A673 (cell line): ENCODE results near the gene PADI4.

- PRO-cap, result no peak
These were observed 24.6 kb downstream of the MFAP2 start for GRCh38 chr1:16955673-16956339.

DNA sequence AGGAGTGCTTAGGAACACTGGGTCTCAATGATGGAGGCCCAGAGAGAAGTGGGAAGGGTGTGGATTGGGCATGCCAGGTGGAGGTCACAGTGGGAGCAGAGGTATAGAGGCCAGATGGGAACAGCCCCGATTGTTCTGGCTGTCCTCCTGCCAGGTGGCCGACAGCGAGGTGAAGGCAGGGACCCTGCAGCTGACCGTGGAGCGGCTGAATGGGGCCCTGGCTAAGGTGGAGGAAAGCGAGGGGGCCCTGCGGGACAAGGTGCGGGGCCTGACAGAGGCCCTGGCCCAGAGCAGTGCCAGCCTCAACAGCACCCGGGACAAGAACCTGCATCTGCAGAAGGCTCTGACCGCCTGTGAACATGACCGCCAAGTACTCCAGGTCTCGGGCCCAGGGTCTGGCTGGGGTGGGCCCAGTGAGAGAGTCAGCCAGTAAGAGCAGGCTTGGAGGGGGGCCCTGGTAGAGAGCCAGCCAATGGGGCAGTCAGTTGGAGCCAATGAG lies 11.4 kb downstream of the MFAP2 start:
- PRO-cap, result no peak

GRCh38 chr1:16970021-16970853 lies 10.2 kb downstream of the MFAP2 start:
- PRO-cap, result no peak

- PRO-cap, result no peak
These were observed 1.2 kb downstream of the MFAP2 start for GRCh38 chr1:16979206-16979595.

DNA sequence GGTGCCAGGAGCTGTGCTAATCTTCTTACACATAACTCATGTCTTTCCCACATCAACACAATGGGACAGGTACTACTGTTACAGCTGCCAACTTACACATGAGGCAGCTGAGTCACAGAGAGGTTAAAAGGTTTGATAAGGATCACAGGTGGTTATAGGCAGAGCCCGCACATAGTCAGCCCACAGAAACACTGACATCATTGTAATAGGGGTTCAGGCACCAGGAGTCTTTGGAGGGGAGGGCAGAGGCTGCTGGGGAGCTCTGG lies 354 bp upstream of the PADI1 start:
- PRO-cap, result no peak

GRCh38 chr1:17216252-17216584 lies 11.3 kb downstream of the PADI1 start:
- PRO-cap, result no peak

DNA sequence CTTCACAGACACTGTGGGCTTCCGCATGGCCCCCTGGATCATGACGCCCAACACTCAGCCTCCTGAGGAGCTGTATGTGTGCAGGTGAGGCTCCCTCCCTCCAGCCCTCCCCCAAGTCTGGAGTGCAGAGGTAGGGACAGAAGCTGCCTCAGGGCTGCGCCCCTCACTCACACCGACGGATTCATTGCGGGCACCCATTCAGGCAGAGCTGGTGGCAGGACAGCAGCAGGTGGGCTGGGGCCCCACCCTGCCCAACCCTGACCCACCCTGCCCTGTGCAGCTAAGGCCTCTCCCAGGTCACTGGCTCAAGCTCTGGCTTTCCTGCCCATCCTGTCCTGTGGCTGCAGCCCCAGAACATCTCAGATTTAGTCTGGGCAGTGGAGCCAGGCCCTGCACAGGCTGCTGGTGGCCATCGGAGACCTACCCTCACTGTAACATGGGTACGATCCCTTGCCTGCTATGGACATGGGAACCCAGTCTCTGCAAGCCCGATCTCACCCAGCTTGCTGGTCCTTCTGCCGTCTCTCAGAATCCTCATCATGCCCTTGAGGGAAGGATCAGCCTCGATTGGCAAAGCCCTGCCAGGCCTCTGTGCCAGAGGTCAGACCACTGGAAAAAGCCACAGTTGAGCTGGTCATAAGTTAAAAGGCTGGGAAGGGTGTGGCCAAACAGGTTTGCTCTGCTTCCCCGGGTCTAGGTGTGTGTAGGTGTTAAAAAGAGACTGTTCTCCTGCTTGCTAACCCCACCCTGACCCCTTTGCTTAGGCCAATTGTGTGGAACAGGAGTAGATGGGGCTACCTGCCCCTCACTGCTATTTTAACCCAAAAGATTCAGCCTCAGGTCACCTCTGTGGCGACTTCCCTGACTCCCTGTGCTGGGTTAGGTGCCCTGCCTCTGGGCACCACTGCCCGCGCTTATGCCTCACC lies 19.7 kb upstream of the PADI3 start:
- PRO-cap, result no peak

DNA sequence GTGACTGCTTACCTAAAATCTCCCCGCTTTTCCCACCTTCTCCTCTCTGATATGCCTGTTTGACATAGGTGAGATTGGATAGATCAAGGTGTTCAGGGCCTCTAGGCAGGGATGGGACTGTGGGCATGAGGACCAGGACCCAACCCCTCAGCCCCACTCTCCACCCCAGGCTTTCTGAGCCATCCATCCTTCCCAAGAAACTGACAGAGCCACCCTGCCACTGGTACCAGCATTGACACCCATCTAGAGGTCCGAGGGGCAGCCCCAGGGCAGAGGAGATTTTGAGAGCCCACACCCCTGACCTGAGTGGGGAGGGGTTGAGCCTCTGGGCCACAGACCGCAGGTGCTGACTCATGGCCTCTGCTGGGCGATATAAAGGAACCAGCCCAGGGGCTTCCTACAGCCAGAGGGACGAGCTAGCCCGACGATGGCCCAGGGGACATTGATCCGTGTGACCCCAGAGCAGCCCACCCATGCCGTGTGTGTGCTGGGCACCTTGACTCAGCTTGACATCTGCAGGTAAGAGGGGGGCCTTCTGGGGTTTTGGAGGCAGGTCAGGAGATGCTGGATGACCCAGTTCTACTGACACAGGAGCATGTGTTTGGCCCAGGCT lies at the start of gene PADI4:
Gene PADI4 (plus strand): TSS at position 402 of the 613 bp plus-strand sequence.
- PRO-cap, result no peak

DNA sequence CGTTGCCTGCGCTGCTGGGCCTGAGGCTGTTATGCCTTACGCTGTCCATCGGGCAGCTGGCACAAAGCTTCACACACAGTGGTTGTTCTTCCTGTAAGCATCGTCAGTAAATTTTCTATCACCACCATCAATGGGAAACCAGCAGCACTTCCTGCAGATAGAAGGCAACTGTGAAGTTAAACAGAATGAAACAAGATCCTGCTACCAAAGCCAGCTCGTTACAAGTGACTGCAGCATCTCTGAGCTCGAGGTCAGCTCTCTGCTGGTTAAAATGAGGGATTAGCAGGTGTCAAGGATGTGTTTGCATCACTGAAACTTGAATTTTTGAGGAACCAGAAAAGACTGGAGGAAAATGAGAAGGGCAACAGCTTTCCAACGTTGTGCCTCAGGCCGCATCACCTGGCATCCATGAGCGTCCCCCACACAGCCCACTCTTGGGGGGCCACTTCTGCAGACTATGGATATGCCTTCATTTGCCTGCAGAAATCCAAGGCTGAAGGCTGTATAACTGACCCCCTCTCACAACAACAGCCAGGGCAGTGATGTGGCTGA lies 21.8 kb upstream of the PADI6 start:
- PRO-cap, result no peak

GRCh38 chr1:17407745-17408481 lies 31.6 kb downstream of the RCC2 start:
- PRO-cap, result no peak

- PRO-cap, result no peak
These were observed 27.4 kb downstream of the RCC2 start for GRCh38 chr1:17411915-17412677.

- PRO-cap, result no peak
These were observed 3.8 kb upstream of the RCC2 start for GRCh38 chr1:17443137-17443813.

- PRO-cap, result no peak
These were observed 1.2 kb upstream of the ARHGEF10L start for GRCh38 chr1:17537847-17539120.

- PRO-cap, result no peak
These were observed 36.6 kb downstream of the ARHGEF10L start for GRCh38 chr1:17576008-17576610.

GRCh38 chr1:17596218-17596735 lies 56.8 kb downstream of the ARHGEF10L start:
- PRO-cap, result no peak

- PRO-cap, result no peak
These were observed 83.3 kb downstream of the ARHGEF10L start for GRCh38 chr1:17622762-17623310.

DNA sequence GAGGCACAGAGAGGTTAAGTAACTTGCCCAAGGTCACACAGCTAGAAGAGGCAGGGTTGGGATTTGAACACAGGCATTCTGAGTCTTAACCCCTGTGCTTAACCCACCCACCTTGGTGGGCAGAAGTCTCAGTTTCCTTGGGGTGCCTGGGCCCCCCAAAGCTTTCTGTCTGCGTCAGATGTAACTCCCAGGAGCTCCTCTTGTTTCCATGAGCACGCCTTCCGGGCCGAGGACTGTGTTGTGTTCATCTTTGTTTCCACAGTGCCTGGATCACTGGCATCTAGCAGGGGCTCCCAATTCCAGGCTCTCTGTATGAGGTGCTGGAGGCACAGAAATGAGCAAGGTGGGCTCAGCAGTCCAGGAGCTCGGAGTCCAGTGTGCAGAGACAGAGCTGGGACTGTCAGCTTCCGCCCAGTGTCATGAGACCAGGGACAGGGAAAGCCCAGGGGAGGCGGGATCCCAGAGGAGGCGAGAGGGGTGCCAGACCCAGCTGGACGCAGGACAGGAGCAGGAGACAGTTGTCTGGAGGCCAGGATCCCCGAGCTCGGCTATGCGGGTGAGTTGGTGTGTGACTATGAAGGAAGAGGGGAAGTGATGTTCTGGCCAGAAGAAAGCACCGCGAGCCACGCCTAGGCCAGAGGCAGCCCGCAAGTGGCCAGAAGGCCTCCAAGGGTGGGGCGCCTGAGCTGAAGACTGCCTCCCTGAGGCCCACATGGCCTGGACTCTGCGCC lies 85.5 kb upstream of the ACTL8 start:
- PRO-cap, result no peak

DNA sequence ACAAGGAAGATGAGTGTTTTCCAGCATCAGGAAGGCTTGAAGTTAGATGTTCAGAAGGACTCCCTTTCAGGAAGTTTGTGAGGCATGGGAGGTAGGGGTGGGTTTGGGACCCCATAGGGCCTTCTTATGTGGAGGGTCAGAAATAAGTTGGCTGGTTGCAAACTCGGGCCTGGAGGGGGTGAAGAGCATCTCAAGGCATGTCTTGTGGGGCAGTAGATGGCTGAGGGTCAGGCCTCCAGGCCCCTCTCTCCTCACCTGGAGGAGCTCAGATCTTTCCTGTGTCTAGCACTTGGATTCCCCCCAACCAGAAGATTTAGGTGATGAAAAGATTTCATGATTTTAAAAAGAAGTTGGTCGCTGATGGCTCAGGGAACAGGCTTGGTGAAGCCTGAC lies 82.4 kb upstream of the ACTL8 start:
- PRO-cap, result no peak

DNA sequence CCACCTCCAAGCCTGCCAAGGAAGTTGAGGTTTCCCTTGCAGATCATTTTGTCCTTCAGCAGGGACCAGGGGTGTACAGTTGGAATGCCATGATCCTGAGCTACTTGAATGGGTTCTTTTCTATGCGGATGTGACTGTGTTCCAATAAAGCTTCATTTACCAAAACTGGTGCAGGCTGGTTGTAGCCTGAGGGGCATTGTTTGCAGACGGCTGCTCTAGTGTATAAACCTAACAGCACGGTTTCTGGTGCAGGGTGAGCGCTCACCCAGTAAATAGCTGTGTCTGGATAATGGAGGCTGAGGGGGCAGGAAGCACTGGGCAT lies 72.8 kb upstream of the ACTL8 start:
- PRO-cap, result no peak

DNA sequence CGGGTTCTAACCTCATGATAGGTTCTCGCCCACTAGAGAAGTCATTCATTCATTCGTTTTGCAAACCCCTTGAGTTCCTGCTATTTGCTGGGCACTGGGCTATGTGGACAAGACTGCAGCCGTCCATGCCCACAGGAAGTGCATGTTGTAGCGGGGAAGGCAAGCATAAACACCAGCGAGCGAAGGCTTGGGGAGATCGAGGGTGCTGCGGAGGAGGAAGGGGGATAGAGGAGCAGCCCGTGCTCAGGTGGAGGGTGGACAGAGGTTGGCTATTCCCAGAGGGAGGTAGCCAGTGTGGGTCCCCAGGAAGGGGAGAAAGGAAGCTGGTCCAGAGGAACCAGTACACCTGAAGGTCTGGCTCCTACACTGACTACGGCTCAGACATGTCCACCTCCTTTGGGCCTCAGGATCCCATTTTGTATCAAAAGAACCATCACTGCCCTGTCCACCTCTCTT lies 56.4 kb upstream of the ACTL8 start:
- PRO-cap, result no peak